H9 (cell line): ENCODE results near the gene IFRD1.

DNA sequence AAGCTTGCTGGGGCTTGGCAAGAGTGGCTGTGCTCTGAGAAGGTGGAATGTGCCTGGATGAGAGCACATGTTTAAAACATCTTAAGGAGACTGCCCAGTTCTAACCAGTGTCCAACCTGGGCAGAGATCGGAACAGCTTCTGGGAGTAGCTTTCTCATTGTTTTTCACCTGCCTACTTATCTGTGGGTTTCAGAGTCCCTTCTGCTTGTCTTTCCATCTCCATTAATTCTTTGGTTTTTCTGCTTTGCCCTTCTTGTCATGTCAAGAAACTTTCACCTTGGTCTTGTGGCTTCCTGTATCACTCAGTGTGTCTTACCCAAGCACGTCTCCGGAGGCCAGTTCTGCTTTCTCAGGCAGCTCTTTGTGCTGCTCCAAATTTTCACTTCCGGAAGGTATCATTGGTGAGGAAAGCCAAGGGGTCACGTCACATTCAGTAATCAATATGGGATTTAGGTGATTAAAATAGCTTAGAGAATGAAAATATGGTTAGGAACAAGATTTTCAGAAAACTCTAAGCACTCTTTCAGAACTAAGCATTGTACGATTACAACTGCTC is 5.4 kb upstream of the LAMB4 start:
- PRO-cap, result no peak

GRCh38 chr7:108575004-108576074 is 5.7 kb downstream of the DNAJB9 start:
- PRO-cap, result no peak

- PRO-cap, result no peak
Measured at GRCh38 chr7:110872476-110872826, 218.5 kb upstream of the LRRN3 start.

- PRO-cap, result no peak
Measured at GRCh38 chr7:110900438-110901024, 190.4 kb upstream of the LRRN3 start.

DNA sequence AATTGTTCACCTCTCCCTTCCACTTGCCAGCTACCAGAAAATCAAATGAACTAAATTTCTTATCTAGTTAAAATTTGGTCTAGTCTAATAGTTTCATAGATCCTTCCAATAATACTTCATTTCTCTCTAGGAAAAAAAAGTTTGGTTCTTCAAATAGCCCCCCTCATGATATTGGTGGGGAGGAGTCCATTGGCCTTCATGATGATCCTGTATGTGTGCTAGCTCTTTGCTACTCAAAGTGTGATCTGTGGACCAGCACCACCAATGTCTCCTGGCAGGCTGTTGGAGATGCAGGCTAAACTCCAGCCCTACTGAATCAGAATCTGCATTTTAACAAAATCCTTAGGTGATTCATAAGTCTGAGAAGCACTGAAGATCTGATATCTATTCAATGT is 15.0 kb upstream of the LRRN3 start:
- PRO-cap, result no peak

DNA sequence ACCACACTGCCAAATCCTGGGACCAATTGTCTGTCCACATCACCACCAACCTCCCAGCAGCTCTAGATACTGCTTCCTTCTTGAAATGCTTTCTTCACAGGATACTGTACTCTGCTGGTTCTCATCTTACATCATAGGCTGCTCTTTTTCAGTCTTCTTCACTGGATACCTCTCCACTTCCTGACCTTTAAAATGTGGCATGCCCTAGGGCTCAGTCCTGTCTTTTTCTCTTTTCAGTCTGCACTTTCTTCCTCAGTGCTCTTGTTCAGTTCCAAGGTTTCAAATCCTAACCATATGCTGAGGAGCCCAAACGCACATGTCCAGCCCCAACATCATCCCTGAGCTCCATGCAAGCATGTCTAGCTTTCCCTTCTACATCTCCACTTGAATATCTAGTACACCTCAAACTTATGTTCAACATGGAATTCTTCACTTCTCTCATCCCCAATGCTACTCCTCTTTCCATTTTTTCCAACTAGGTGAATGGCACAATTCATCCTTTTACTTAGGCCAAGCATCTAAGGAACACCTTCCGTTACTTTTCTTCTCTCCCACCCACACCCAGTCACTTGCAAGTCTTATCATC is 255.8 kb upstream of the IMMP2L start:
- PRO-cap, result no peak

DNA sequence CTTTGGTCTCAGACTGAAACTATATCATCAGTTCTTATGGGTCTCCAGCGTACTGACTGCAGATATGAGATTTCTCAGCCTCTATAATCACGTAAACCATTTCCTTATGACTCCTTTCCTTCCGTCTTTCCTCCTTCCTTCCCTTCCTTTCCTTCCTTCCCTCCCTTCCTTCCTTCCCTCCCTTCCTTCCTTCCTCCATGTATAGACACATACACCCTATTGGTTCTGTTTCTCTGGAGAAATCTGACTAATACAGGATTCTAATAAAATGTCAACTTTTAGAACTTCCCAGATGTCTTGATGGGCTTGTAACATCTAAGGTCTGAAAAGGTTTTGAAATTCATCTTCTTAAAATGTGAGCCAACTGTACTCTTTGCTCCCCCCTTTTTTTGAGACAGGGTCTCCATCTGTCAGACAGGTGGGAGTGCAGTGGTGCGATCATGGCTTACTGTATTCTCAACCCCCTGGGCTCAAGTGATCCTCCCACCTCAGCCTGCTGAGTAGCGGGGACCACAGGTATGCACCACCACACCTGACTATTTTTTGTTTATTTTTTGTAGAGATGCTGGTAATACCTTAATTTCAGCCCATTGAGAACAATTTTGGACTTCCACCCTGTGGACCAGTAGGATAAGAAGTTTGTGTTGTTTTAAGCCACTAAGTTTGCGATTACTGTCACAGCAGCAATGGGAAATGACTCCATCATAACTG is 296.5 kb upstream of the IMMP2L start:
- PRO-cap, result no peak

- PRO-cap, result no peak
Measured at GRCh38 chr7:111987433-111988127, 218.6 kb downstream of the DOCK4 start.

DNA sequence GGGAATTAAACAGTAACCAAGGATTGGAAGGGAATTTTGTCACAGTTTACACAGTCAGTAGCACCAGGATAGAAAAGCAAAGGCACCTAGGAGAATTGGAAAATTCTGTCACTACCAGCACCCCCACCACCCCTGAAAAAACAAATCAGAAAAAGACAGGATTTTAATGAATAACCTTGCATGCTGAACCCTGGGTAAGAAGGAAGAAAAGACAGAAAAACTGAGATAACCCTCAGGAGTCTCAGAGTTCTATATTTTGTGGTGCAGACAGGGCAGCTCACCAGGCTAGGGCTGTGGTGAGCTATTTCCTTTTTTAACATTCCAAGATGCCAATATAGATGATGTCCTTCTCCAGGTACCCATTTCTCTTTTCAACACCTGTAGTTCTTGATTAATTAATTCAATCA is 119.4 kb downstream of the DOCK4 start:
- PRO-cap, result no peak

- PRO-cap, result no peak
Measured at GRCh38 chr7:112091142-112092097, 114.8 kb downstream of the DOCK4 start.

DNA sequence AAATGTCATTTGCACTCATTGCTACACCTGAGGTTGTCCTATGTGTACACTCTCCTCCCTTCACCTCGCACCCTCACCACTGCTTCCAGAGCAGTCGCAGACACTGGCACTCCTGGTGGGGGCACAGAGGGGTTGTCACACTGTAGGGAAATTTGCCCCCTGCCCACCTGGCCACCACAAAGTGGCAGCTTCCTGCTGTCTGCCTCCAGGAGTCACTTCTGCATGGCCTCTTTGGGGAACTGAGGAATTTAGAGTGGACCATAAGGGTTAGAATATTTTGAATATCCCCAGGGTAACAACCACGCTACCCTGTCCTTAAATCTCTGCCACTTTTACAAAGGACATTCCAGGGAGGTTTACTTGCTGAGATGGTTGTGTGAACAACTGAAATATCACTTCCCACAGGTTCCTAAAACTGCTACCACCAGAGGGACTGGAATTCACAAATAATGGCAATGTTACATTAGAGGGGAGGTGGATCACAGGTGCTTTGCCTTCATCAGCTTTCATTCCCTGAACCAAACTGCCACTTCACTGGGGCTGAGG is 88.2 kb upstream of the IFRD1 start:
- PRO-cap, result no peak

GRCh38 chr7:112422358-112422600 is 28.0 kb upstream of the IFRD1 start:
- PRO-cap, result no peak

DNA sequence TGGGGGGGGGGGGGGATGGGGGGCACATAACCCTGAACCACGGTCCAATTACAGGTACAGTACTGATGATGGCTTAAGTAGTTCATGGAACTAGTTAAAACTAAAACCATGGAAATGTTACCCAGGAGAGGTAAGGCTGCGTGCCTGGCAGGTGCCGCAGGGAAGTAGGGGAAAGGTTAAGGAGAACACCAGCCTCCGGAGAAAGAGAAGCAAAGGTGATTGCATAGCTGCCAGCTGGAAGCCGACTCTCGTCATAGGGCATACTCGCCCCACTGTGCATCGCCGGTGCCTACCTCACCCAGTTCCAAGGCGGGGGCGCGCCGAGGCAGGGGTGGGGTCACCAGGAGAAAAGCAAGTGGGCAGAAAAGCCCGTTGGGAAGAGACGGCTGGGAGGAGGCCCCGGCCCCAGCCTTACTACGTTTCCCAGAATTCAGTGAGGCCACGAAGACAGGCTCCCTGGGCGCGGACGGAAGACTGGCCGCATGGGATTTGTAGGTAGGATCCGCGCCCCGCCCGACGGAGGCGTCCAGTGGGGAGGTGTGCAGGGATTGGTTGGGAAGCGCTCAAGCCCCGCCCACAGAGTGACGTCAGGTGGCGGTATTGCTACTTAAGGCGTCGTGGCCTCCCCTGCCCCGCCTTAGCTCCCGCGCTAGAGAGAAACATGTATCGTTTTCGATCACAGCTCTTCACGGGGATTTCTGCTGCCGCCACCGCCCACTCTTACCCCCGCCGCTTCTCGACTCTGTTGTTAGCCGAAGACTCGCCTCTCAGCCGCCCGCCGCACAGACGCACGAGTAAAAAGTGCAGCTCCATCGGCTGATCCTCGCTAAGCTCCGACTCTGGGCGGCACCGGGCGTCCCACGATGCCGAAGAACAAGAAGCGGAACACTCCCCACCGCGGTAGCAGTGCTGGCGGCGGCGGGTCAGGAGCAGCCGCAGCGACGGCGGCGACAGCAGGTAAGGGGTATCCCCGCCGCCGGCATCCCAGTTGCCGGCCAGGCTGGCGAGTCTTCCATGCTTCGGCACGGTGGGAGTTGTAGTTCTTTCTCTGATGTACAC is at the start of gene IFRD1:
TSS of gene IFRD1 (plus strand) at position 635 of the 1,059 bp plus-strand sequence.
- PRO-cap, result bidirectional peak, plus-strand start at position 635 of the sequence, minus-strand start at position 479 of the sequence; bidirectional peak, plus-strand start at position 903 of the sequence, minus-strand start at position 865 of the sequence; bidirectional peak, plus-strand start outside the sequence, minus-strand start at position 1,016 of the sequence

- PRO-cap, result no peak
Measured at GRCh38 chr7:112467849-112468306, 12.9 kb upstream of the LSMEM1 start.

DNA sequence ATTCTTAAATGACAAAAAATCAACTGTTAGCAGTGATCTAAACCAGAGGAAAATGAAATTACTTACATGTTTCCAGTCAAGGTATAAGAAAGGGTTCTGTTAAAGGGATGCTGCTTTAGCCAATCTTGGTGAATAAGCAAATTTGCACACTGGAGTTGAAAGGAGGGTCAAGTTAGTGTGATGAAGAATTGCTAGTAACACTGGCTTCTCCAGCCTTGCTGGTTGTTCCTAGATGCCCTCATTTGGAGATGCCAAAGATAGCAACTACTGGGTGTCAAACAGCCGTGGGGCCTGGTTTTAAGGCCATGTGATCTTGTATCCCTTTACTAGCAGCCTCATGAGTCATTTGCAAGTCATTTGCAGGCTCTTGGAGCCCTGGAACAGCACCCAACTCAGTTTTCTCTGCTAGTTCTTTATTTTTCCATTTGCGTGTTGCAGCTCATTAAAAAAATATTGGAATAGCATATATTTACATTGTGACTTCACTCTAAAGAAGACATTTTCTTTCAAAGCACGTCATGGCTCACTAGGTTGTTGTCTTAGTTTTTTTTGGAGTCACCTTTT is 1.0 kb downstream of the LSMEM1 start:
- PRO-cap, result no peak

- PRO-cap, result no peak
Measured at GRCh38 chr7:112485629-112486081, 4.9 kb downstream of the LSMEM1 start.

DNA sequence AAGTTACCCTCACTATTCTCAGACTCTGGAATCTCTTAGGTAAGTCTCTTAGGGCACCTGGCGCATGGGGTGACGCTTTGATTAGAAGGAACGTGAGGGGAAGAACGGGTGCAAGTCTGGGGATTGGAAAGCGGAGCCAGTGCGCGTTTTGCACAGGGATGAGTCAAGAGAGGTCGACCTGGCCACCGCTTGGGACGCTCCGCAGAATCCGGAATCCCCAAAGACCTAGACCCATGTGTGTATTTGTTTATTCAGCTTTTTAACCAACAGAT is 168.9 kb upstream of the PPP1R3A start:
- PRO-cap, result no peak

- PRO-cap, result no peak
Measured at GRCh38 chr7:114540850-114541196, 126.2 kb downstream of the FOXP2 start.

- PRO-cap, result no peak
Measured at GRCh38 chr7:114988144-114988503, 66.2 kb downstream of the MDFIC start.

DNA sequence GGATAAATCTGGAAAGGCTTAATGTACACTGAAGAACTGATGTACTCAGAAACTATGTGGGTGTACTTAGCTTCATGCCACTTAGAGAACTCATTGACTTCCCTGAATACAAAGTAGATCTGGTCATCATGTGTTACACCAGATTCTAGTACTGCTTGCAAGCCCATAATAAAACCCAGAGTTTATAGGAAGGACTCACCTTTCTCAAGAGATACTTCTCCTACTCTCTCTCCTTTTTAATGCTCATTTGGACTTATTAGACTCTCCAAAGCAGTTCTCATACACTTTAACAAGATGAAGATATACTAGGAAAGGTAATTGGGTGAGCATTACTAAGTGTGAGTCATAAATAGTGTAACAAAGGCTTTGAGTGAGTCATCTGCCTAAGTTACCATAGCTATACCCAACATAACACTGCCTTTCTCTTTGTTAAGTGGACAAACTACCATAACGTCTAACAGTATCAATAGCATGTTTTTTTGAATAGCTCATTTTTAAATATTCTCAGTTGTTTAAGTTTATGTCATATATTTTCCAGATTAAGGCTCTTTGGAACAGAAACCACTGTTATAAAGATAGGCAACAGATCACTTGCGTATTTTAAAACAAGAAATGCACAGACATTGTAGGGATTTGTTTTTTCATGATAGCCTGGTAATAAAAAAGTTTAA is 309.2 kb downstream of the MDFIC start:
- PRO-cap, result no peak